GM19240 (cell line): ENCODE results near the genes DMD, H2AP and BCOR.

DNA sequence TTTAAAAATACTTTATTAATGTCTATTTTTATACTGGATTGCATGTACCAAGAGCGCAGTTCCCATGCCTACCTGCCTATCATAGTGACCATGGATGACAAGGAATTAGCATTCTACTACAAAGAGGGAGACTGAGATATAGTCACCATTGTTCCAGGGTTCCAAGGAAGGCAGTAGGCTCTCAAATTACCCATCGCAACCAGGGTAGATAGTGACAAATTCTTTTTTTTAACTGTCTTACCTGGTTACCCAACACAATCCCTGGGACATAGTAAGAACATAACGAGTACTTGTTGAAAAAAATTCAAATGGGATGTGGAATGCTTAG is 618.0 kb downstream of the DMD start:
- RRBS = no CpG with 5 or more reads among the region's 3 CpGs

GRCh38 chrX:33211317-33211880 is at the start of gene DMD:
DMD (minus strand) TSS chrX:33211549.
- RRBS = no CpG with 5 or more reads among the region's 7 CpGs

- RRBS = no CpG with 5 or more reads among the region's 1 CpG
Observed at GRCh38 chrX:33727189-33727453, 405.0 kb downstream of the FAM47A start.

GRCh38 chrX:33741855-33742345 is 390.2 kb downstream of the FAM47A start:
- RRBS = no CpG with 5 or more reads among the region's 11 CpGs

- RRBS = no CpG with 5 or more reads among the region's 6 CpGs
Observed at GRCh38 chrX:37990704-37990993, at the start of gene H2AP. H2AP (plus strand) TSS chrX:37990779.

DNA sequence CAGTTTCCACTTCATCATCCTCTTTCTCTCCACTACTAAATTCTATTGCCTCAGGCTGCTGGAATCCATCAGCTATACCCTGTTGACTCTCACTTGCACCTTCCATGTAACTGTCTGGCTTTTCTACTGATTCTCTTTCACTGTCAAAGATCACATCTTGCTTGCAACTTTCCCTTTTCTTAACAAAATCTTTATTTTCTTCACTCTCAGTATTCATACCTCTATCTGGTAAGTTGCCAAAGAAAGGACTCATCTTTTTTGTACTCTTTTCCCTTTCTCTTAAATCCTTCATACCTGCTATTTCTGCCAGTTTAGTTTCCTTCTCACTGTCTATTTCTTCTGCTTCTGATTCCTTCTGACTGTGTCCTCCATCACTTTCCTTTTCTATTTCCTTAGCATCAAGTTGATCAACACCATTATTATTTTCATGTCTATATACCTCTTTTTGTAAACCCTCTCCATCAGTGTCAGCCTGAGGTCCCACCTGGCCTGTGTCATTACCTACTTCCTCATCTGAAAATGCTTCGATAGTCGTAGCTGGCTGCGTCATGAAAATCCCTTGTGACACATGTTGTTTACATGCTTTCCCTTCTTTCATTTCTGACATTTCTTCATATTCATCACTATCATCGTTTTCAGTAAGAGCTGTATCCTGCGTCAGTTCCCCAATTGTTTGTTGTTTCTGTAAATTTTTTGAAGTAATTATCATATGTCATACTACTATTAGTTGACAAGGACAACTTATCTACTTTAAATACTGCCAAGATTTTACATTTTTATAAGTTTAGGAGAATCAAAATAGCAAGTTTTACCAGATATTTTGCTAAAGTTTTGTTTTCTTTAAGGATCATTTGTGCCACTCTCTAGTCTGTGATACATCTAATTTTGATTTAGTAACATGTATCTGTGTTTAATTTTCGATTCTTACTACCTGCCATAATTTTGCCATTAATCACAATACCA is 39.7 kb downstream of the RPGR start:
- RRBS = no CpG with 5 or more reads among the region's 6 CpGs

DNA sequence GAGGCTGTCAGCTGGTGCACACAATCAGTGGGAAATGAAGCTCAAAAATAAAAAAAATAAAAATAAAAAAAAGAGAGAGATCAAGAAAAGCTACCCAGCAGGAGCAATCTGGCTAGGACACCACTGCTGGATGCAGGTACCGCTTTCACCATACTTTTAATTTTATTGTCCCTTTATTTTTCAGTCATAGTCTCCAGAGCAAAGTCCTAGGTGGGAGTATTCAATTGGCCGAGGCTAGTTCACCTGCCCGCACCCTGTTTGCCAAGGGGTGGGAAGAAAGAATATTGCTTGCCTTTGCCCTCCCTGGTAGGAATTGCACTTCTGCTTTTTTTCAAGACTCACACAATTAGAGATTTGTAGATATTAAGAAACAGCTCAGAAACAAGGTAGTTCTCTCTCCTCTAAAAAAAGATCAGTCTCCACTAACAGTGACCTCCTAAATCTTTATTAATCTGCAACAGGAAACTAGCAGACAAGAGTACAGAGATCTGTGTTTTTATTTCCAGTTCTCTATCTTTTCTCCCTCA is 9.2 kb upstream of the RPGR start:
- RRBS = no CpG with 5 or more reads among the region's 3 CpGs

DNA sequence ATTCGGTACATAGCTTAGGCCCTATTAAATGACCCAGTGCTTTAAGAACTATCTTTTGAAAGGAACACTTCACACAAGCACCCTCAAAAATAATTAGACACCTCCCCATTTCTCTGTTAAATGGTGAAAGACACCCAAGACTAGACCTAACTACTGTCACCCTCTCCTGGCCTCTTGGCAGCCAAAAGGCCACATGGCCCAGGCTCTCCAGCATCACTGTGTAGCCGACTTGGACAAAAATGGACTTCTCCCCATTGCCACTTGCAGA is 1.9 kb downstream of the MID1IP1 start:
- RRBS = no CpG with 5 or more reads among the region's 2 CpGs

DNA sequence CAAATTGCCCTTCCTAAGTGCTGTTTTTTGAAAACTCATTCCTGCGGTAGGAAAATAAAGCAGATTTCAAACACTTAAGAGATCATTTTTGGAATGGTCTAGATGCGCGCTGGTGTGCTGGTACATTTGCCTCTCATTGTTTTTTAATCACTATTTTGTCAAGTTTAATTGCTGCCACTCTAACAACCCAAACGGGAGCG is 520.1 kb downstream of the BCOR start:
- RRBS = no CpG with 5 or more reads among the region's 5 CpGs

GRCh38 chrX:40006008-40006539 is 91.7 kb downstream of the BCOR start:
- RRBS = 11% methylated on average over 11 of the region's 45 CpGs

GRCh38 chrX:40097137-40098049 is at the start of gene BCOR:
BCOR (minus strand) TSS chrX:40097958.
- RRBS = 9% methylated on average over 30 of the region's 115 CpGs

- RRBS = no CpG with 5 or more reads among the region's 13 CpGs
Observed at GRCh38 chrX:40117651-40118446, 20.1 kb upstream of the BCOR start.

- RRBS = 52% methylated on average over 14 of the region's 23 CpGs
Observed at GRCh38 chrX:40168436-40168793, 70.7 kb upstream of the BCOR start.

GRCh38 chrX:40174830-40175135 is 77.0 kb upstream of the BCOR start:
- RRBS = no CpG with 5 or more reads among the region's 14 CpGs

- RRBS = 7% methylated on average over 7 of the region's 51 CpGs
Observed at GRCh38 chrX:40266508-40267455, 169.0 kb upstream of the BCOR start.

DNA sequence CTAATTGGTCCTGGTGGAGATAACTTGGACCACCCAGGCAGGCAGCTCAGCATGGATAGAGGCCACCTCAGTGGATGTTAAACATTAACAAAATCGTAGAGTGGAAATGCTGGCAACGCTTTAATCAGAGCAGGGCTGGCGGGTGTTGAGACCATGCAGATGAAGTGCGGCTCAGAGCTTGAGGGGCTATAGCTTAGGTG is 178.0 kb upstream of the ATP6AP2 start:
- RRBS = no CpG with 5 or more reads among the region's 4 CpGs

- RRBS = no CpG with 5 or more reads among the region's 10 CpGs
Observed at GRCh38 chrX:40570349-40571118, 10.2 kb upstream of the ATP6AP2 start.

DNA sequence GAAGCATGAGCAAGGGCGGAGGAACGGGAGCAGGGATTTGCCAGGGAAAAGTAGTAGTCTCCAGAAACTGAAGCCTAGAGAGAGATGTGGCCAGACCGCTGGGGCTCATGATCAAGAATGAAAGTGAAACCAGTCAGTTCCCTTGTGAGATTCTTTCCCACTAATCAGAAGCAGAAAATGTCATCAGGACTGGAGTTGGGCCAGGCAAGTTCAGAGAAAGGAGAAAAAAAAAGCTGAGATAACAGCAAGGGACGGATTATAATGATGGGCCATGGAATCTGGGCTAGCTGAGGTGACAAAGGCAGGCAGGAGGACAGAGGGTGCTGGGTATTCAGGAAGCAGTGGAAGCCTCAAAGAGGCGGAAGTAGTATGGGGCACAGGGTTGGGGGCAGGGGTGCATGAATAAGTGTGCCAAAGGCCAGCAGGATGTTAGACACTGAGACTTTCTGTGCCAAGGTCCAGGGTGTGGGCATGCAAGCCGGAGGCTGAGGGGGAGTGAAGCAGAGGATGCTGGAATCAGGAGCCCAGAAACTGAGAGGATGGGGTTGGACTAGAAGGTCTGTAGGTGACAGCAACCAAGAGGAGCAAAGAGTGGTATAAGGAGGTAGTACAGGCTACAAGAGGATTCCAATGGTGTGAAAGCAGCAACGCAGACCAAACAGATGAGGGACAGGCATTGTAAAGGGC is 2.4 kb downstream of the CXorf38 start:
- RRBS = no CpG with 5 or more reads among the region's 7 CpGs

DNA sequence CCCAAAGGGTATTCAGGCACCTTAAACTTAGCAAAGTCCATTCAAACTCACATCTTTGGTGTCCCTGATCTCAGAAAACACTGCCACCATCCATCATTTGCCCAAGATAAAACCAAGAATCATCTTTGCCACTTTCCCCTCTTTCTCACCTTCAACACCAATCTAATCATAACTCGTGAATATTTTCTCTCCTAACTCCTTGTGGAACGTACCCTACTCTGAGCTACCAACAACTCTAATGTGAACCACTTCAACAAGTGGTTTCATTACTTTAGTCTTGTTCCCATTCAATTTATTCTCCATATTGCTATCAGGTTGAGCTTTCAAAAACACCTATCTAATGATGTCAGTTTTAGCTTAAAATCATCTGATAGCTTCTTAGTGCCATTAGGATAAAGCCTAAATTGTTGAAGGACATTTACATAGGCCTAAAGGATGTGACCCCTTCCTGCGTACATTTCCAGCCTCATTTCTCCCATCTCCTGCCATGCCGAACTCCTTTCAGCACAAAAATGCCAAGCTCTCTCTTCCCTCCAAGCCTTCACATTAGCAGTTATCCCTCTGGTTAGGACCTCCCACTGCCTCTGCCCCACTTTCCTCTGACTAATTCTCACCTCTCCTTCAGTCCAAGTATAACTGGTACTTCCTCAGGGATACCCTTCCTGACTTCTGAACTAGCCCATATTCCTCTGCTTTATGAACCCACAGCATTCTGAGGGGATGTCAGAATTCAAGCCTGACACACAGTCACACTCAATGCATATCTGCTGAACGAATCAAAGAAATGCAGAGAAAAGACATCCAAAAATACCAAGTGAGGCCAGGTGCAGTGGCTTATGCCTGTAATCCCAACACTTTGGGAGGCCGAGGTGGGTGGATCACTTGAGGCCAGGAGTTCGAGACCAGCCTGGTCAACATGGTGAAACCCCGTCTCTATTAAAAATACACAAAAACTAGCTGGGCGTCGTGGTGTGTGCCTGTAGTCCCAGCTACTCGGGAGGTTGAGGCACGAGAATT is 40.1 kb upstream of the CXorf38 start:
- RRBS = no CpG with 5 or more reads among the region's 12 CpGs